ENCODE results near the genes SGF29 and PAGR1.

GRCh38 chr16:28526108-28526521 lies 12.7 kb downstream of the NUPR1 start:
- PRO-cap, result no peak

DNA sequence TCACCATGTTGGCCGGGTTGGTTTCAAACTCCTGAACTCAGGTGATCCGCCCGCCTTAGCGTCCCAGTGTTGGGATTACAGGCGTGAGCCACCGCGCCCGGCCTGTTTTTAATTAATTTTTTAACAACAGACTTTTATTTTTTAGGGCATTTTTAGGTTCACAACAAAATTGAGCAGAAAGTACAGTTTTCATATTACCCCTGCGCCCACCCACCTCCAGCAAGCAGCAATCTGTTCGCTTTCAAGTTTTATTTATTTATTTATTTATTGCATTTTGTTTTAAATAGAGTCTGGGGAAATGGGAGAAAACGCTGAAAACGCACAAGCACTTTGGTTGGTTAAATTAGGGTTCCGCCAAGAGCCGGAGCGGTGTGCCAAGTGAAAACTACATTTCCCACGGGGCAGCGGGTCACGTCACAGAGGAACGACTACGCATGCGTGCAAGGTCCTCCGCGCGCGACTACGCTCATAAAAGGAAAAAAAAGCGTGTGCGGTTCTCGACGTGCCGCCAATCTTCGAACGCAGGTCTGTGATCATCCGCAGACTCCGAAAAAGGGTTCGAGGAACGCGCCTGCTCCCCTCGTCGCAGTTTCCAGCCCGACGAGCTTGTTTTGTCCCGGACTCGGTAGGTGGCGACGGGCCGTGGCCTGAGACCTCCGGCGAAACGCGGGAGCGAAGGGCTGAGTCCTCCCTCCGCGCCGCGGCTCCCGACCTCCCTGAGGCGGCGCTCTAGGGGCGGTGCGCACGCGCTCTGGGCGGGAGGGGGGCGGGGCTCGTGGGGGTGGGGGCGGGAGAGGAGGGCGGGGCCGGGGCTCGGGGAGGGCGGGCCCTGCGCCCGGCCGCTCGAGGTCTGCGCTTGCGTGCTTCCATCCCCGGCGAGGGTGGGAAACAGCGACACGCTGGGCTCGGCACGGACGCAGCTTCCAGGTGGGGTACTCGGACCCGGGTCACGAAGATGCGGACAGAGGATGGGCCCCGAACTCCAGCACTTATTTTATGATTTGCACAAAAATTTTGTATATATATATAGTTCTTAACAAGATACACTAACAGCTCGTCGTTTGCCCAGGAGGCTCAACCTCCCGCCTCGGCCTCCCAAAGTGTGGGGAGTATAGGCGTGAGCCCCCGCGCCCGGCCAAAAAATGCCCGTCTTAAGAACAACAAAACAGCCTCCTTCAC lies at the start of gene SGF29:
TSS of gene SGF29 (plus strand) at position 448 of the 1,179 bp plus-strand sequence.
- PRO-cap, result bidirectional peak, plus-strand start at position 500 of the sequence, minus-strand start at position 345 of the sequence; bidirectional peak, plus-strand start at position 875 of the sequence, minus-strand start at position 718 of the sequence

- PRO-cap, result no peak
Observed at GRCh38 chr16:28688495-28688889, 22.8 kb upstream of the EIF3C start.

DNA sequence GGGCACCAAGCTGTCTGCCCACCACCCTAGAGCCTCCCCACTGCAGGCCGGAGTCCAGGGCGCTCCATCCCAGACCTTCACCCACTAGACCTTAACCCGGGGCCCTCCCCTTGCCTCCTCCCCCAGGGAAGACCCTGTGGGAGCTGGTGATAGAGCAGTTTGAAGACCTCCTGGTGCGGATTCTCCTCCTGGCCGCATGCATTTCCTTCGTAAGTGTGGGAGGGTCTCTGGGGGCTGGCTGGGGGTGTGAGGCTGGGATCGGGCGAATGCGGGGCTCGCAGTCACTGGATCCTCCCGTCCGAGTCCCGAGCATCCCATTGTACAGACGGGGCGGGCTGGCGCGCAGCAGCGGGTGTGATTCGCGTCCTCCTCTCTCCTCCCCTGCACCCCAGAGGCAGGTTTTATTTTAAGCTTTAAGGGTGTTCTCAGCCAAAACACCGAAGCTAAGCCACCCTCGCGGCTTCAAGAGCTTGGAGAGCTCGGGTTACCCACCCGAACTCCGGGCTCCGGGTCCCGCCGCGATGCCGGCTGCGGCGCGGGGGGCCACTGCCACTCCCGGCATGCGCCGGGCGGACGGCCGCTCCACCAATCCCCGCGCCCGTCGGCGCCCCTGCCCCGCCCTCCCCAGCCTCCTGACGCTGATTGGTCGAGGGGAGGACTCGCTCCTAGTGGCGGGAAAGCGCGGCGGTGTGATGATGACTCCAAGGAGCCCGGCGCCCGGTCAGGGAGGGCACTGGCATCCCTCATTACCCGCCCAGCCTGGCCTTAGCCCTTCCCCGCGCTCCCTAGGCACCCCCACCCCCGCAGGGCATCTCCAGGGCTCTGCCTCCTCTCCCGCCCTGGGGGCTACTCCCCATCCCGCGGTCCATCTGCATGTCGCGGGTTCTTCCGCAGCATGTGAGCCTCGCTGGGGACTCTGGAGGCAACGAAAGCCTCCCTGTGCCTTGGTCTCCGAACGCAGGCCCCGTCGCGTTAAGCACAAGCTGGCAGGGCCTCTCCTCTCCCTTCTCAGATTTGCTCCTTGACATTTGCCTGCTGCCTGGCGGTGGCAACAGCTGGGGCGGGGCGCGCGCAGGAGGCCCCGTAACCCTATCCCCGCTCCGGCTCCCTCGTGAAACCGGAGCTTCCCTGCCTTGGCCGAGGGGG lies 1.5 kb downstream of the ATP2A1 start:
- PRO-cap, result bidirectional peak, plus-strand start at position 668 of the sequence, minus-strand start at position 527 of the sequence

DNA sequence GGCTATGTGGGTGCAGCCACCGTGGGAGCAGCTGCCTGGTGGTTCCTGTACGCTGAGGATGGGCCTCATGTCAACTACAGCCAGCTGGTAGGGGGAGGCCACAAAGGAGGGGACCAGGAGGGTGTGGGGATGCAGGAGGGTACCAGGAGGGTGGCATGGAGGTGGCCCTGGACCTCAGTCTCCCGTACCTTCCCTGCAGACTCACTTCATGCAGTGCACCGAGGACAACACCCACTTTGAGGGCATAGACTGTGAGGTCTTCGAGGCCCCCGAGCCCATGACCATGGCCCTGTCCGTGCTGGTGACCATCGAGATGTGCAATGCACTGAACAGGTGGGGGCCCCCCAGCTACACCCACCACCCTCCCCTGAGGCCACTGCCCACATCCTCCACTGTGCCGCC lies 22.5 kb downstream of the RABEP2 start:
- PRO-cap, result no peak

DNA sequence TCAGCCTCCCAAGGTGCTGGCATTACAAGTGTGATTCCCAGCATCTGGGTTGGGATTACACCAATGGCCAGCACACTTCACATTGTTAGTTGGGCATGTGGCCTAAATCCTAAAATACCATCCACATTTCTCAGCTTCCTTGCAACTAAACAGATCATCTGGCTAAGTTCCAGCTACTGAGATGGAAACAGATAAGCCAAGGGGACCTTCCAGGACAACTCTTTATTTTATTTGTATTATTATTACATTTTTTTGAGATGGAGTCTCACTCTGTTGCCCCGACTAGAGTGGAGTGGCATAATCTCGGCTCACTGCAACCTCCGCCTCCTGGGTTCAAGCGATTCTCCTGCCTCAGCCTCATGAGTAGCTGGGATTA lies 9.7 kb downstream of the RABEP2 start:
- PRO-cap, result no peak

GRCh38 chr16:29129506-29129894 lies 144.6 kb downstream of the LAT start:
- PRO-cap, result unidirectional peak, minus-strand start at chr16:29129603

DNA sequence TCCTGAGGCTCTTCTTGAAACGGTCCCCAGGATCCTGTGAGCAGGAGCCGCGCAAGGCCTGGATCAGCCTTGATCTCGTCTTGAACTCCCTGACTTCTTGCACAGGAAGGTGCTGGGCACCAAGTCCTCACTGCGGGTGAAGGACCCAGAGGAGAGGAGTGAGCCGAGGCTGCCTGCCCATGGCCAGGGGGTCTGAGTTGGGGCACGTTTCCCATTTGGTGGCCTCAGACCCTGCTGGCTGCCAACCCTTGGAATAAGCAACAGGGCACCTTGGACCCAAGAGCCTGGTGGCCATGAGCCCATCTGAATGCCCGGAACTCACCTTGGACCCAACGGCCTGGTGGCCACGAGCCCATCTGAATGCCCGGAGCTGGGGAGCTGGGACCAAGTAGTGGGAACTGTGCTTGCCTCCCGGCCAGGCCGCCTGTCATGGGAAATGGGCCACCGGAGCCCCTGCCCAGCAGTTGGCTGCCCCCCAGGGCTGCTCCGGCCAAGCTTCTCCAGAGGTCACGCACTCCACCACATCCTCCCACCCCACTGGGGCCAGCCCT lies 146.0 kb downstream of the LAT start:
- PRO-cap, result no peak

- PRO-cap, result no peak
Observed at GRCh38 chr16:29182354-29182992, 197.6 kb downstream of the LAT start.

- PRO-cap, result bidirectional peak, plus-strand start at chr16:29185314, minus-strand start at chr16:29185210
Observed at GRCh38 chr16:29184804-29185656, 200.2 kb downstream of the LAT start.

- PRO-cap, result no peak
Observed at GRCh38 chr16:29186548-29187202, 201.8 kb downstream of the LAT start.

DNA sequence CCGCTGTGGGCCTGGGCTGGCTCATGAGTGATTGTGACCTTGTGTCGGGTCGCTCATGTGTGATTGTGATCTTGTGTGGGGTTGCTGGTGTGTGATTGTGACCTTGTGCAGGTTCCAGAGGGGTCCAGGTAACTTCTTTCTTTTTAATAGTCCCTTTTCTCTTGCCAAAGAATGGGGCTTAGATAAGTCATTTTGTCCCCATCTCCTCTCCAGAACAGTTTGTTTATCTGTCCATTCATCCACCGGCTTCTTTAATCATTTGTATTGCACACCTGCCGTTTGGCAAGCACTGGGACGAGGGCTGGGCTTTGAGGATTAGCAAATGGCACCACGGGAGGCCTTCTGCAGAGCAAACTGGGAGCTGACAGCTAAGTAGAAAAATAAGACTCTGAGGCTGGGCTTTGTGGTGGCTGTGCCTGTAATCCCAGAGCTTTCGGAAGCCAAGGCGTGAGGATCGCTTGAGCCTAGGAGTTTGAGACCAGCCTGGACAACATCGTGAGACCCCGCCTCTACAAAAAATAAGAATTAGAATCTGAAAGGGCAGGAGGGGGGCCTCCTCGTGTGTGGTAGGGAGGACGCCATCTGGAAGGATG lies 203.9 kb downstream of the NPIPB11 start:
- PRO-cap, result no peak

DNA sequence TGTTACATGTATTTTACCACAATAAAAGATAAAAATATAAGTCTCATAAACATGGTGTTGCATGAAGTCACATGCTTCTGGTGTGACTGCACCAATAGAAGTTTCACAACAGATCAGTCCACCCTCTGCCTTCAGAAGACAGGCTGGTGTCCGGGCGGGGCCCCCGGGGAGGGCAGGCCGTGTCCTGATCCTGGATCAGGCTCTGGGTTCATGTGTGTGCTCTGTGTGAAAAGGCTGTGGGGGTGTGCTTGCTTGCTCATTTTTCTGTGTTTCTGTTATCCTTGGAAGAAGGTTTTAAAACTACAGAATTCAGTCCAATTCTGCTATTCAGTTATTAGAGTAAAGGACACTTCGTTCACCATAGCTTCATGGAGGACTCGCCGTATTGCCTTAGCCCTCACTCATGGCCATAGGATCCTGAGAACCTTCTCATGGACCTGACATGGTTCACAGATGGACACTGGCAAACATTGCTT lies 106.3 kb downstream of the NPIPB11 start:
- PRO-cap, result no peak

DNA sequence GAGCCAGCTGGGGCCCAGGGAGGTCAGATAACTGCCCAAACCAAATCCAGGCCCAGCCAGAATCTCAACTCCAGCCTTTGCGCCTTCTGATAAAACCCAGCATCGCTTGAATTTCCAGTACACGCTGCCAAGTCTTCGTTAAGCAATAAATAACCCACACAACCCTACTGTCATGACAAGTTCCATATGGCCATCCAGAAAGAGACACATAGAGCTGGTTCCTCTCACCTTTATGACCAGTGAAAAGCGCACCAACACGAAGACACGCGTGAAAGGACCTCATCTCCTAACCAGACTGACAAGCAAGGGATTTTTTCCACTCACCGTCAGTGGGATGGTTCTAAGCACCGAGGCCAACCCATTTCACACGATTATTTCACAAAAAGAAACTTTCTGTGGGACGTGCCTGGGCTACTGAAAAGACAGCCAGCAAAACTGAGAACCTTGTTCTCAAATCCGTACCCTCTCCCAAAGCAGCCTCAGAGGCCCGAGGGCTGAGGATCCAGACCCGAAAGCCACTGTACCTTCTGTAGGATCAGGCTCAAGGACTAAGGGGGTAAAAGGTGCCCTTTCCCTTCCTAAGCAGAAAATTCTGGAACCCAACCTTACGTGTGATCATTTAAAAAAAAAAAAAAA lies 55.4 kb upstream of the SPN start:
- PRO-cap, result no peak

DNA sequence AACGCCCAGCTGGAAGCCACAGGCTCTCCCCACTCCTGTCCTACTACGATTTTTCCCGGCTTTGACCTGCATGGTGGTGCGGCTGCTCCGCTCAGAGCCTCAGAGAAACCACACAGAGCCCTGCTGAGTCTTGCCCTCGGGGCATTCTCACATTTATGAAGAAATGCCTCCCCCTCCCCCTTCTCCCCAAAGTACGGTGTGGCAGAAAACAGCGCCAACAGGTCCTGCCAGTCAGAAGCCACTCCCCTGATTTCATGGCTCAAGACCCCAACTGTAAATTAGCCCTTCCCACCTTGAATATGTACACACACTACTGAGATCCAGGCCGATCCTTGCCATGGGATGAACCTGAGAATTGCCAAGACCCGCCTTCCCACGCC lies 51.5 kb upstream of the SPN start:
- PRO-cap, result no peak

DNA sequence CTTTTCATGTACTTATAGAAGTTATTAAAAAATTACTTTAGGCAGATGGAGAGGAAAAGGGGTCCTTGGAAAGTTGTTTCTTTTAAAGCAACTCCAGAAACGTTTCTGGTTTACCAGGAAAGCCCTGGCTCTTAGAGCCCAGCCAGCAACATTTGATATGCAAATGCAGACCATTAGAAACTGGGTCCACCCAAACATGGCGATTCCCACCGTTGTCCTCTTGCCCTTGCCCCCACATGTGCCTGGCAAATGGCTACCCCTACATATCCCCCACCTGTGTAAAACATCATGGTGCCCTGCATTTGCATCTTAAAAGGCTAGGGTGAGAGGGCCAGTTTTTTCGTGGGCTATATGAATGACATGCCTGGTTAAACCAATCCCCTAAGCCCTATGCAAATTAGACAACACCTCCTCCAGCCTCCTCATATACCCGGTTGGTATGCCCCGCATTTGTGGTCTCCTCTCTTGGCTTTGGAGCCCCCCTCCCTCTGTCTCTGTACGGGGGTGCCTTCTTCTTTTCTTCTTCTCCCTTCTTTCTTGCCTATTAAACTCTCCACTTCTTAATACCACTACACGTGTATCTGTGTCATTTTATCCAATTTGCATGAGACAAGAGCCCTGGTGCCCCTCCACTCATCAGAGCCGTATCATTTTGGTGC lies 29.9 kb downstream of the QPRT start:
- PRO-cap, result no peak

GRCh38 chr16:29709582-29709930 lies 30.6 kb downstream of the QPRT start:
- PRO-cap, result no peak

- PRO-cap, result bidirectional peak, plus-strand start at chr16:29815891, minus-strand start at chr16:29815628; bidirectional peak, plus-strand start at chr16:29816191, minus-strand start at chr16:29816059
Observed at GRCh38 chr16:29815797-29816221, at the start of gene PAGR1. Gene PAGR1 (plus strand): TSS chr16:29816152.

- PRO-cap, result no peak
Observed at GRCh38 chr16:30095201-30095816, 704 bp downstream of the YPEL3 start.

DNA sequence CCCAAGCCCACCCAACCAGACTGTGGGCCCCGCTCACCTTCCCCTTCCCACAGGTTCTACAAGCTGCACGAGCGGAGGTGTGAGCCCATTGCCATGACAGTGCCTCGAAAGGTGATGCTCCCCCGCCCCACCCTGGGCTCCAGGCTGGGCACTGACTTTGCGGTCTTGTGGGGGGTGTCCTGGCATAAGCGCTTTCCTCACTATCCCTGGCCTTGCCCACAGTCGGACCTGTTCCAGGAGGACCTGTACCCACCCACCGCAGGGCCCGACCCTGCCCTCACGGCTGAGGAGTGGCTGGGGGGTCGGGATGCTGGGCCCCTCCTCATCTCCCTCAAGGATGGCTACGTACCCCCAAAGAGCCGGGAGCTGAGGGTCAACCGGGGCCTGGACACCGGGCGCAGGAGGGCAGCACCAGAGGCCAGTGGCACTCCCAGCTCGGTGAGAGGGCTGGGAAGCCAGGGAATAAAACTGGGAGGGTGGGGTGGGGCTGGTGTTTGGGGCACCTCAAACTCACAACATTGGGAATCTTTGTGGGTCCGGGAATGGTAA lies 4.8 kb downstream of the CORO1A start:
- PRO-cap, result no peak

Measured in bronchial lymph node (tissue), 1 donor.